HCT116 (cell line): ENCODE results near the genes SOX5 and BHLHE41.

DNA sequence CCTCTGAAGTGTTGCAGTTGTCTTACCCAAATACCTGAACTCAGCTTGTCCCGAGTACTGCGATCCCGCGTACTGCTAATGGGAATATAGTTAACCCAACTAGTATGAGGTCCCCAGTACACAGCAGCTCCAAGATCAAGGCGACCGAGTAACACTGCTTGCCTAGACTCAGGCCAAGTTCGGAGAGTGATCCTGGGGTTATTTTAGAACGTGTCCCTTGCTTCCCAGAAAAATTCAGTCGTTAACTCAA lies 399 bp upstream of the ETNK1 start:
- RRBS: no CpG with 5 or more reads among the region's 9 CpGs

GRCh38 chr12:23286154-23286802 lies 661.3 kb downstream of the ETNK1 start:
- RRBS: no CpG with 5 or more reads among the region's 34 CpGs

DNA sequence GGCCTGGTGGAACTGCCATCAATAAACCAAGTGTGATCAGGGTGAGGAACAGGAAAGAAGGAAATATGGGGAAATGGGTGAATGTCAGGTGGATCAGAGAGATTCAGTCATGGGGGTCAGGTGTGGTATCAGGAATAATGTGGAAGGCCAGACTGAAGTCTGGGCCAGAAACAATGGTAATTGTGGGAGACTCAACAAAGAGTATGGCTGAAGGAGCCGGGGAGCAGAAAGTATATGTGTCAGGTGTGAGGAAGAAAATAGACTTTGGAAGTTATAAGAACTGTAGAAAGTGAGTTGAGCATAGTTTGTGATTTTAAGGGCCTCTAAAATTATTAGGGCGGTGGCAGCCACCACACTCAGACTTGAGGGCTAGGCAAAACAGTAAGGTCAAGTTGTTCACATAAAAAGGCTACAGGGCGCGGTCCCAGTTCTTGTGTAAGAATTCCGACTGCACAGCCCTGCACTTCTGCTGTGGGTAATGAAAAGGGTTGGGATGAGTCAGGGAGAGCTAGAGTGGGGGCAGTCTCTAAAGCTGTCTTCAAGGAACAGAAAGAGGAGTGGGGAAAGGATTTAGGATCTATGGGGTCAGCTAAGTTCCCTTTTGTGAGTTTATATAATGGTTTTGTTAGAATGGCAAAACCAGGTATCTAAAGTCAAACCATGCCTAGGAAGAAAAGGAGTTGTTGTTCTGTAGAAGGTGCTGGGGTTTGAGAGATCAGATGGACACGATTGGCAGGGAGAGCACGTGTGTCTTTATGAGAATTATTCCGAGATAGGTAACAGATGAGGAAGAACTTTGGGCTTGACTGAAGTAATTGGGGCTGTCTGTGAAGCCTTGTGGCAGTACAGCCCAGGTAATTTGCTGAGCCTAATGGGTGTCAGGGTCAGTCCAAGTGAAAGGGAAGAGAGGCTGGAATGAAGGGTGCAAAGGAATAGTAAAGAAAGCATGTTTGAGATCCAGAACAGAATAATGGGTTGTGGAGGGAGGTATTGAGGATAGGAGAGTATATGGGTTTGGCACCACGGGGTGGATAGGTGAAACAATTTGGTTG lies 441.6 kb downstream of the SOX5 start:
- RRBS: no CpG with 5 or more reads among the region's 9 CpGs

DNA sequence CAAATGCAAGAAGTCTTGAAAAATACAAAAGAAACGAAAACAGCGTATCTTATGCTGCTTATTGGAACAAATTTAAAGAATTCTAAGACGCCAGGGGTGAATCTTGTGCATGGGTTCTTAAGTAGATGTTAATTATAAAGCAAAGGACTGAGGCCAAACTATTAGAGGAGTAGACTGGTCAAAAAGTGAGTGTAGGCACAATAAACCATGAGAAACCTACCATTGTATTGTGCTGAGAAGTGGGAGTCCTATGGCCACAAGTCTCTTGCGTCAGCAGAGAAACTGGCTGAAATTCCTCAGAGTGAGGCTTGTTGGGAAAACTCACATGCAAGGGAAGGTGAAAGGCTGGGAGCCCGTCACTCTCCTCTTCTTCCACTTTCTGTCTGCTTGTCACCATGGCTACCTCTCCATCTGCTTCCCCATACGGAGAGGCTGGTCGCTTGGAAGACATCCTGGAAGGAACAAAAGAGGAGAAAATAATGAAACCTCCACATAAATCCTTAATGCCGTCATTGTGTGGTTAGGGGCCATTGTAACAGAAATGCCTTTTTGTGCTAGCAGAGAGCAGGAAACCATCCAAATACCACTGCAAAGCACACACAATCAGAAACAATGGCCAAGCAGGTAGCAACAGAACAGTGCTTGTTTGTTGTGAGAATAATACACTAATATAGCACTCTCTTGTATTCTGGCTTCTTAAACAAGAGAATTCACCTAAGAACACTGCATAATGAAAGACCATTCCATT lies 53.7 kb downstream of the SOX5 start:
- RRBS: no CpG with 5 or more reads among the region's 8 CpGs

DNA sequence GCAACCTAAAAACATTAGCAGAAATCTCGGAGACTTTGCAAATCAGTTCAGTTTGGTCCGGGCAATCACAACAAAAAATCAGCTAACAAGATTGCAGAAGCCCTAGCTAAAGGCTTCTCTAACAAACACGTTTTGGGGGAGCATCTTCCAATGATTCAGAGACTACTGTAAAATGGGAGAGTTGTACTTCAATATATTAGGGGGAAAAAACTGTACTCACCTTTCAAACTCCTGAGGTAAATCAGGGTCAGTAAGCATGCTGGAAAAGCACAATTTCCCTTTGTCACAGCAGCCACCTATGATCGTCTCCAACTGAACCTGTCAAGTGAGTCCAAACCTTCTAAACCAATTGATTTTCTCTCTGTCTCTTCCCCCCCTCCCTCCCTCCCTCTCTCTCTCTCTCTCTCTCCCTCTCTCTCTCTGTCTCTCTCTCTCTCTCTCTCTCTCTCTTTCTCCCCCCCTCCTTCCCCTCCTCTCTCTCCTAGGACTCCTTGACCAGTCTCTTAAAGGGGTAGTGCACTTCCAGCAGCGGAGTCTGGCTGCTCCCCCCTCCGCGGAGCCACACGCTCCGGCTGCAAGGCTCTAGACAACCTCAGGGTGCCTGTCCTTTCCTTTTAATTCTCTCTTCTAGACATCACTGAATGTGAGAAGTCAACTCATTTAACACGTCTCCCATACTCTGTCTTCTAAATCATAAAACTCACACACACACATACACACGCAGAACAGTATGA lies at the start of gene SOX5:
Gene SOX5 (minus strand): TSS at position 327 of the 734 bp plus-strand sequence.
- RRBS: no CpG with 5 or more reads among the region's 11 CpGs

DNA sequence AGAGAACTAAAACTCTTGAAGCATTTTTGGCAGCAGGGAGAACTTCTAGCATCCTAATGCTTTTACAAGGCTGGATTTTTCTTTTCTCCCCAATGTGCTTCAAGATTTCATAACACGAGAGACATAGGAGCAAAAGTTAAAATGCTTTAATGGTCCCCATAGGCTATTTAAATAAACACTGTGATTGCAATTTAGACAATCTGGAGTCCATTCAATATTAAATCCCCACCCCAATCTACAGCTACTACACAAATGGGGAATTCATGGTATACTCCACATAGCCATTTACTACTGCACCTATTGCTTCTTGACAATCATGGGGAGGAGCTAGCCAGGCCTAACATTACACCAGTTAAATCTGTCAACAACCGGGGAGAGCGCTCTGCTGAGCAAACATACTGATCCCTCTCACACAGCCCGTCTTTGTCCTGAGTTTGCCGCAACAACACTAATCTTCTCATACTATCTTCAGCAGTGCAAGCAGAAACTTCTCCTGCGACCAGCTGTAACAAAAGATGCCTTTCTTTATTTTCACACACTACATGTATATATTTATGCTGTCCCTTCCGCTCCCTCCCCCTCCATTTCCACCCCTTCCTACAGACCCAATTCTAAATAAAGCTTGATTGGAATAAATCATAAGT lies 120.3 kb upstream of the SOX5 start:
- RRBS: no CpG with 5 or more reads among the region's 7 CpGs

DNA sequence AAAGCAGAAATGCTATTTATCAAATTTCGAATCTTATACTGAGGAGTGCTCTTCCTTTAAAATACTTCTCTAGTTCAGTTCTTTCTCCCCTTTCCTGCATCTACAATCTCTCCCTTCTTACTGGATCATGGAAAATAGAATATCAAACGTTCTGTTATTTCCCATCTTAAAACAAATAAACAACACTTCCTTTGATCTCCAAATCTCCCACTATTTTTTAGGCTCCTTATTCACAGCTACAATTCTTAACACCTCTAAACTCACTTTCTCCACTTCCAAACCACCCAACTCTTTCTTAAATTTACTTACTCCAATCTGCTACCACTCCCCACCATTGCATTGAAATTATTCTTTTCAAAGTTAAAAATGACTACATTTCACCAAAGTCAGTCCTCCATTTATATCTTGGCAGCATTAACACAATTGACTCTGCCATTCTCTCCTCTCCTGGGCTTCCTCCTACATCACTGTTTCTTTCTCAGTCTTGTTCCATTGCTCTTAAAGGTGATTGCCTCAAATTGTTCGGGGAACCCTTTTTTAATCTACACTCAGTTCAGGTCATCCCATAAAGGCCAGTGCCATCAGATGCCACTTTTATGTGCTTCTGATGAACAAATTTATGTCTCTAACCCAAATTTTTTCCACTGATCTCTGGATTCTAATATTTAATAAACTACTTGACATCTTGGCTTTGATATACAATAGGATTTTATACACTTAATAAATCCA lies 150.7 kb upstream of the SOX5 start:
- RRBS: no CpG with 5 or more reads among the region's 3 CpGs

DNA sequence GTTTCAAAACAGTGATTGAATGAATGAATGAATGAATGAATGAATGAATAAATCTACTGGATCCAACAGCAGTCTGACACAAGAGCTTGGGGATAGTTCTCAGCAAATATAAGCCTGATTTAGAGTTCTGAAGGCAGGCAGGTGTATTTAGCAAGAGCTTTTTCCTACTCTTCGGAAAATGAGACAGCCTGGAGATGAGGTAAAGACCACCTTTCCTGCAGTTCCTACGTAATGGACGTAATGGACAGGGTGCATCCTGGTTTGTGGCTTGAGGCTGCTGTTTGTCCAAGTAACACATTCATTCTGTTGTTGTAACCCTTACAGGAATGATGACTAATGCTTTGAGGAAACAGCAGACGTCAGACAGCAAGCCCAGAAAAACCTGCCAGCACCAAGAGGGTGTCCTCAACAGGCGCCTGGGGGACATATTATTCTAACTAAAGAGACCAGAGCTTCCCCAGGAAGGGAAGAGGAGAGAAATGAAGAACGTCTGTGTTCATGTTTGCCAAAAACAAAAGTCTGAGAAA lies 277.4 kb upstream of the SOX5 start:
- RRBS: no CpG with 5 or more reads among the region's 6 CpGs

DNA sequence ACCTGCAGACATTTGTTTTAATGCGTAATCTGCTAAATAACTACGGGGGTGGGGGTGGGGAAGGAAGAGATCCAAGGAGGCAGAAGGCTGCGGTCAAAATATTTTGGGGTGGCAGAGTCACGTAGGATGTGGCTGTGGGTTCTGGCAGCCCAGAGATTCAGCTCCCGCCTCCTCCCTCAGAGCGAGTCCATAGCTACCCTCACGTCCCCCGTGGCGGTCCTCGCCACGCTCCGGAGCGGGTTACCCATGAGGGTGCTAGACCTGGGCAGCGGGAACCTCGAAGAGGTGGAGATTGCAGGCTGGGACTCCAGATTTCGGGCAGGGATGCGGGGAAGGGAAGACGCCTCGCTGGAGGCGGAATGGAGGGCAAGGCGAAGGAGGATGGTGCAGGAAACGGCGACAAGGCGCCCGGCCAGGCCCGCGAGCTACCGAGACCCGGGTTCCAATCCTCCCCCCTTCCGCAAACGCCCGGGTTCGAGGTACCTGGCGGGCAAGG lies 46.4 kb downstream of the BCAT1 start:
- RRBS: no CpG with 5 or more reads among the region's 34 CpGs

GRCh38 chr12:25018146-25018489 lies 34.4 kb upstream of the IRAG2 start:
- RRBS: no CpG with 5 or more reads among the region's 3 CpGs

- RRBS: no CpG with 5 or more reads among the region's 2 CpGs
Observed at GRCh38 chr12:25065017-25065332, 12.5 kb downstream of the IRAG2 start.

DNA sequence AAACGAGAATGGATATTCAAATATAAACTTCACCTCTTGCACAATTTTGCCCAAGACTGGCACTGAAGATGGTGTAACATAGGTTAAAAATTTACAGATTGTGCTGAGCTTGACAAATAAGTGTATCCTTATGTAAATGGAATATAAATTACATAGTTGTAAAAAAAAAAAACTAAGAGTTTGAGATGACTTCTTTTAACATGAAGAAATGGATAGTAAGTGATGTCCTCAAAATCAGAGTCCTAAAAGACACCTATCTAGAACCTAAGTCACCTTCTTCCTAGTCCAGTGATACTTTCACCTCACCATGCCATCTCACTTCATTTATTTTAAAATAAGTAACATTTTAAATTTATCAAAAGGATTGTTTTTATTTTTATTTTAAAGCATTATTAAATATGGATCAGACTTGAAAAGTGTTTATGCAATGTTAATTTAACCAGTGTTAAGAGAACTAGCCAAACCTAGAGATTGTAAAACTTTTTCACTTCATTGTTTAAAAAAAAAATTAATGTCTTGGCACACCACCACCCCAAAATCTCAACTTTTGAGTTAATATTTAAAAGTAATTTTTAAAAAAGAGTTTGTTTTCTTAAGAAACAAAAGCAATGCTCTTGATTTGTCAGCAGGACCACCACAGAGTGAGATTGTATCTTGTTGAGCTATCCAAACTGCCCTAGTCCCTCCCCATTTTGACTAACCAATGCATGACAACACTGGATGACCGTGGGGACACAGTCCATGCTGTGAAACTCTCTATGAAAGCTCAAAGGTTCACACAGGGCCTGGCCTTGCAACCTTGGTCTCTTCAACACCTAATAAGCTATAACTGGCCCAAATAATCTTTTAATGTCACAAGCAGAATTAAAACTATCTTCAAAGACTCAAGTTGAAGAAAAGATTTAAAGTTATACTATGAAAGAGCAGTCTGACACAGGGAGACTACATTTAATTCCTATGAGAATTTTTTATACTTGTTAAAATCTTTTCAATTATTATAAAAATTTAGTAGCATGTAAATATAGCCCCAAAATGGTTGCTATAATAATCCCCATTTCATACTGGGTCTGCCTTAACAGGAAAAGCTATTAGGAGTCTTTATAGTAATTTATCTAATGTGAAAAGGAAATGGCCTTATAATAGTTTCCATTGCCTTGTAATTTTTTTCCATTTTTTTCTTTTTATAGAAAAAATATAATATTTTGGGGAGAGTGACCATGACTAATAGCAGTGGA lies 13.4 kb downstream of the ETFRF1 start:
- RRBS: no CpG with 5 or more reads among the region's 2 CpGs

GRCh38 chr12:25249793-25250644 lies 710 bp downstream of the KRAS start:
- RRBS: 2% methylated on average over 8 of the region's 48 CpGs

DNA sequence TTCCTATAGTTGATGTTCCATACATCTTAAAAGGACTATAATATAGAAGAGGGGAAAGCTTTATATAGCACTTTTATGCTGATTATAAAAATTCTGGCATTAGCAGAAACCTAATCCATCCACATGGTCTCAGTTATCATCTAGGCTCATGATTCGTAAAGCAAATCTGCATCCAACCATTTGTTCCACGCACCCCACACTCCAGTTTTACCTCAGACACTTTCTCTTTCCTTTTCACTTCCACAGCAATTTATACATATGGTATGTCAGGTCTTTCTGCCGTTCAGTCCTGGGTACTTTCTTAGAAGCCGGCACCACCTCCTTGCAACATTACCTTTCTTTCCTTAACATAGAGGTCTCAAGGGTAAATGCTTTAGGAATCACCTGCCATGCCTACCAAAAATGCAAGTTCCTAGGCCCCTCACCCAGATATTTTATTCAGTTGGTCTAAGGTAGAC lies 2.6 kb upstream of the KRAS start:
- RRBS: no CpG with 5 or more reads among the region's 4 CpGs

DNA sequence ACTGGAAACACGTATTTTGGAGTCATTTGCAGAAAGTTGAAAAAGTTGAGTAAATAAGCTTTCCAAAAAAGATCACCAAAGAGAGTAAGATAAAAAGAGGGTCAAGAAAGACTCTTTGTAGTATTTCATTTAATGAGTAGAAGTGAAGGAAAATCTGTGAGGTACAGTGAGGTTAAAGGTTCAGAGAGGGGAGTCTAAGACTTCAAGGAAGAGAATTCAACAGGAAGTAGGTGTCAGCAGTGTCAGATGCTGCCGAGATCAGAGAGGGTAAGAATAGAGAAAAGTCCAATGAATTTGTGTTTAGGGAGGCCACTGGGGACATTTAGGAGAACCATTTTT lies 71.6 kb upstream of the KRAS start:
- RRBS: no CpG with 5 or more reads among the region's 2 CpGs

DNA sequence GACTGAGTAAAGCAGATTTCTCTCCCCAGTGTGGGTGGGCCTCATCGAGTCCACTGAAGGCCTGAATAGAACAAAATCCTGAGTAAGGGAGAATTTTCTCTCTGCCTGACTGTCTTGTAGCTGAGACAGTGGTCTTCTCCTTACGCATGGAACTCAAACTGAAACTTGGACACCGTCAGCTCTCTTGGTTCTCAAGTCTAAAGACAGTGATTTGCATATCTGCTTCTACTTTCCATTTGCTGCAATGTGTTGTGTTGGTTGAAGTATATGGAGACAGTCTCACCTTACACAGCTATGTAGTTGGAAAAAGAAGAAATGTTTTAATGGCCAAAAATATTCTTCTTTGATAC lies 160.2 kb upstream of the LMNTD1 start:
- RRBS: no CpG with 5 or more reads among the region's 3 CpGs

GRCh38 chr12:25957765-25958062 lies 768 bp upstream of the RASSF8 start:
- RRBS: no CpG with 5 or more reads among the region's 8 CpGs

- RRBS: 1% methylated on average over 6 of the region's 82 CpGs
Observed at GRCh38 chr12:26121784-26122616, 2.8 kb downstream of the BHLHE41 start.

DNA sequence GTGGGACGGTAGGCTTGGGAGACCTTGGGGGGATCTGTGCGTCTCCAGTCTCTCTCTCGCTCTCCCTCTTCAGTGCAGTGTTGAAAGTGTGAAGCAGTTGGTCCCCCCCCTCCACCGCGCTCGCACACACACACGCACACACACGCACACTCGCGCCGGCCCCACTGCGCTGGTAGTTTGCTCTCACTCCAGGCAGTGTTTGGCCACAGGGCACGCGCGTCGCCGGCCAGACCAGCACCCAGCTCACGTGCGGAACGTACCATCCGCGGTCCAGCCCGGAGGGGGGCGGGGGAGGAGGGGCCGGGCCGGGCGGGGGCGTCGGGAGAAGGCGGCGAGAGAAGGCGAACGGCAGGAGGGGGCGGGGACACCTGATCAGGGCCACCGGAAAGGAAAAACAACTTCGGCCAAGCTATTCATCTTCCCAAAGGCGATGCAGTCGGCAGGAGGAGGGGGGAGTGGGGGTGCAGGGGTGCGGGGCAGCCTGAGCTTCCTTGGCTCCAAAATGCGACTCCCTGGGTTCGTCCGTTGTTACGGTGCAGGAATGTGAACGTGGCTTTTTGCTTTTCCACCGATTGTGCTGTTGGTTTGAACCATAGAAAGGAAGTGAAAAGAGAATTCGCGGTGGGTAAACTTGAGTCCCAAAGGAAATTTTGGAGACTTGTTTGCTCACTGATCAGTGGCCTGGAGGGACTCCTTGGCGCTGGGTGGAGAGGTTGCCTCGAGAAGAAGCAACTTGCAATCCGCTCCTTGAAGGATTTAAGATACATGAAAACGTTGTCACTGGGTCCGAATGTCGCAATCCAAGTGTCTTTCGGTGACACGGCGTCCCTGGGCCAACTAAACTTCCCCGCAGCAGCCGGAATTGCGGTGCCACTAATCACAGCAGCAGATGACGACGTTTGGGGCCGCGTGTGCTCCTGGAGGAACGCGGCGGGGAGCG lies at the start of gene BHLHE41:
Gene BHLHE41 (minus strand): TSS at position 202 of the 940 bp plus-strand sequence.
- RRBS: 2% methylated on average over 27 of the region's 67 CpGs

GRCh38 chr12:26130686-26131191 lies 5.9 kb upstream of the BHLHE41 start:
- RRBS: no CpG with 5 or more reads among the region's 3 CpGs